ENCODE data around the gene BCL2L10.

- RRBS, result no CpG with 5 or more reads among the region's 5 CpGs
Measured at GRCh38 chr15:51856639-51857413, 27.4 kb downstream of the TMOD3 start.

GRCh38 chr15:52071223-52071953 lies 41.2 kb downstream of the BCL2L10 start:
- RRBS, result no CpG with 5 or more reads among the region's 13 CpGs

GRCh38 chr15:52078258-52078917 lies 34.2 kb downstream of the BCL2L10 start:
- RRBS, result no CpG with 5 or more reads among the region's 11 CpGs

- RRBS, result no CpG with 5 or more reads among the region's 9 CpGs
Measured at GRCh38 chr15:52095047-52095413, 17.5 kb downstream of the BCL2L10 start.

DNA sequence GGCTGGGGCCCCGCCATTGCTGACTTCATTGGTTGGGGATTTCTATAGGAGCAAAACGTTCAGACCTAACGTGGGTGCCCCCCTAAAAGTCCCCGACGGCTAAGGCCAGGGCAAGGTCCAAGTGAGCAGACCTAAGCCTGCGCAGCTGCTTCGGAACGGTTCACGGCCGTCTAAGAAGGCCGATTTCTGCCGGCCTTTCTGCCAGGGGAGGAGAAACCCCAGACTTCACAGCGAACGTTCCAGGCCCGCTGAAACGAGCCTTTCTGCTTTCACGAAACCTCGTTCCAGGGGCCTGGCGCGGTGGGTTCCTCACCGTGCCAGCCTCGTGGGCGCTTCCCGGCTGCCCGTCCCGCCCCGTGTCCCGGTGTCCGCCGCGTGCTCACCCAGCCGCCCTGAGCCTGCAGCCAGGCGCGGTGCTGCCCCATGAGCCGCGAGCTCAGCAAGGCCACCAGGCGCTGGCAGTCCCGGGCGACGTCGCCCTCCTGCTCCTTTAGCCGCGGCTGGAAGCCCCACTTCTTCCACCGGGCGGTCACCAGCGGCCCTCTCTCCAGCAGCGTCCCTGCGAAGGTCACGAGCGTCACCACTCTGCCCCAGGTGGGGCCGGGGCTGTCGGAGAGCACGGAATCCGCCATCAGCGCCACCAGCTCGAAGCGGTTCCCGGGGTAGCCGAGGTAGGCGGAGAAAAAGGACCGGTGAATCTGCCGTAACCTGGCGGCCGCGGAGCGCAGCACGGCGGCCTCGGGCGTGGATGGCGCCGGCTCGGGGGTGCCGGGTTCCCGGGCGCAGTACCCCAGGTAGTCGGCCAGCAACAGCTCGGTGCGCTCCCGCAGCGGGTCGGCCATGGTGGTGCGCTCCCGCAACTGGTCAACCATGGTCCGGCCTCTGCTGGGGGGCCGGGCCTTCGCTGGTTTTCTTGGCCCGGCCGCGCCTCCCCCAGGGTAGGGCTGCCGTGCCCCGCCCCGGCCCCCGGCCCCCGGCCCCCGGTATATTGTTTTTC lies at the start of gene BCL2L10:
Gene BCL2L10 (minus strand): TSS at position 921 of the 997 bp plus-strand sequence.
- RRBS, result 7% methylated on average over 51 of the region's 96 CpGs

DNA sequence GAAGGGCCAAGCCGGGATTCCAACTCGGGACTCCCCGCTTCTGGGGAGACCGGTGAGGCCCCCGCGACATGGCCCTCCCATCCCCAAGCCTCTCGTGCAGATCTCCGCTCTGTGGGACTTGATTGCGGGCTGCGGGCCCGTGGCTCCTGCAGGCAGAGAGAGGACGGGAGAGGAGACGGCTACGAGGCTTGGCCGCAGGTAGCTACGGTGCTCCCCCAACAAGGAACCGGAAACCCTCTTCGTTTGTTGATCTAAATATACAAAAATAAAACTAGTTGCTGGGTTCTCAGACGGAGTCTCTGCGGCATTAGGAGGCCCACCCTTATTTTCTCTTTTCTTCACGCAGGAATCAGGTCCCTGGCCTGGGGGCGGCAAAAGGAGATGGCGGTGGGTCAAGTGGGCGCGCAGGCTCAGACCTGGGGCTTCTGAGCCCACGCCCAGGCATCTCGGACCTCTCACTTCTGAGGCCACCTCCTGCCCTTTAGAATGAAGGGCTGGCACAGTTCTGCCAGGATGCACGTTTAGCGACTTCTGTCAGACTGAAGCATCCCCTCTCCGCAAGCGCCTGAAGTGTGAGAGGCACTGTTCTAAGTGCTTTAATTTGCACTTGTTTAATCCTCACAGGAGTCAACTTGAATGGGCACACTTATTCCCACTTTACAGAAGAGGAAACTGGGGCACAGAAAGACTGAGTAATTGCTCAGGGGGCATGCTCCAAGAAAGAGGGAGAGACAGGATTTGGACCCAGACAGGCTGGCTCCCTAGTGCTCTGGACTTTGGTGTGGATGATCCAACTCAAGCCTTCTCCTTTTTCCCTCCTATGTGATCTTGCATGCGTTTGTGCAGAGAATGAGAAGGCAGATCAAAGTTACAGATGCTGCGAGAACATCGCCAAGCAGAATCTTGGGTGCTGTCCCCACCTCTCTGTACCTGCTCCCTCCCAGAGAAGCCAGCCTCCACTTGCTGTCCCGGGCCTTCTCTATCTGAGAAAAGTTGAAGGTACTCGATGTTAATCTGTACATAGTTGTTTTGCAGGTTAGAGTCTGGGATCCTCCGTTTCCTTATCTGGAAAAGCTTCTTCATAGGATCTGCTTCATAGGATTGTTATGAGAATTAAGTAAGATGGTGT lies 10.6 kb downstream of the GNB5 start:
- RRBS, result 0% methylated on average over 3 of the region's 37 CpGs

- RRBS, result no CpG with 5 or more reads among the region's 9 CpGs
Measured at GRCh38 chr15:52228729-52229360, 37.7 kb upstream of the GNB5 start.

DNA sequence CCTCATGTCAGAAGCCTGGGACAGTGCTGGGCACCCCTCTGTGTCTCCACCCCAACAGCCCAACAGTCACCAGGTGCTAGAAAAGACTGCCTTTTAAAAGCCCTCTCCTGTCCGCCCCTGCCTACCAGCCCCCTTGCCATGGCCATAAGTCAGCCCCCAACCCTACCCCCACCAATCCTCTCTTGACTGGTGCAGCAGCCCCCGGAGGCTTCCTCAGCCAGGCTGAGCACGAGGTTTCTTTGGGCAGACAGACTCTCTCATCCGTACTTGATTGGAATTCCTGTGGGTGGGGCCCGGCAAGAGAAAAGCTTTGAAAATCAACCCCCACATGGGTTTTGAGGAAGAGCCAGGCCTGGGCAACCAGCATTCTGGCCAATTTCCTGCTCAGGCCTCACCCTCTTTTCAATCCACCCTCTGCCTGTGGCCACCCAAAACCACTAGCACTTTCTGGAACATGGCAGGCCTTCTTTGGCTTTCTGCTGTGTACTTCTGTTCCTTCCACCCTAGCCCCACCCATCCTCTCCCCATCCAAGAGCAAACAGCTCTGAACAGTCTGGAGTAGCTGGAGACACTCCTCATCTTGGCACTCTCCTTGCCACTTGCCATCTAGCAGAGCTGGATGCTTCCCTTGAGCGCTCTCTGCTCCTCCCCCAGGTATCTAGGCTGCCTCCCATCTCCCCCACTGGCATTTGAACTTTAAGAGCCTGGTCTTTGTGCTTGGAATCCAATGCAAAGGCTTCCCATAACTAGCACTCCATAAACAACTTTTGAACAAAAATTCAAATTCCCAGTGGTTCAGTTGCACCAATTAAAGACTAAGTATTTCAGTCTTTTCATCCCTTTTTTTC lies 5.9 kb downstream of the MYO5C start:
- RRBS, result 36% methylated on average over 4 of the region's 6 CpGs

- RRBS, result no CpG with 5 or more reads among the region's 2 CpGs
Measured at GRCh38 chr15:52594527-52595461, 26.0 kb upstream of the ARPP19 start.

GRCh38 chr15:52637336-52638144 lies 41.6 kb downstream of the ATOSA start:
- RRBS, result no CpG with 5 or more reads among the region's 4 CpGs

DNA sequence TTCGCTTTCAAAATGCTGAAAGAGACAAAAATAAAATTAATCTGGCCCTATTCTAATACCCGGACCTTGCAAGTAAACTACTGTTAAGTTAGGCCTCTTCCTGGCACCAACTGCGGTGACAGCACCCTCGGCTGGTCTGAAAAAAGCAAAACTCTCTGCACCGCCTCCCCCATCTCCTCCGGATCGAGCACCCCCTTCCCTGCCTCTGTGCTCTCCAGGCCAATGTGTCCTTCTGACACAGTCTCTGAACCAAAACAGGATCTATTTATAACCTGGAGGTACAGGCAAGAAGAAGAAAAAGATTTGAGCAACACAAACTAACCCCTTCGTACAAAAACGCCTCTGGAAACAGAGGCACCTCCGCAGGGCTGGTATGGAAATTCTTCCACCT lies 1.1 kb downstream of the ATOSA start:
- RRBS, result no CpG with 5 or more reads among the region's 10 CpGs

GRCh38 chr15:52678499-52679077 lies 600 bp downstream of the ATOSA start:
- RRBS, result under 1% methylated on average over 19 of the region's 51 CpGs

GRCh38 chr15:52799842-52800350 lies 9.8 kb upstream of the ONECUT1 start:
- RRBS, result no CpG with 5 or more reads among the region's 9 CpGs

DNA sequence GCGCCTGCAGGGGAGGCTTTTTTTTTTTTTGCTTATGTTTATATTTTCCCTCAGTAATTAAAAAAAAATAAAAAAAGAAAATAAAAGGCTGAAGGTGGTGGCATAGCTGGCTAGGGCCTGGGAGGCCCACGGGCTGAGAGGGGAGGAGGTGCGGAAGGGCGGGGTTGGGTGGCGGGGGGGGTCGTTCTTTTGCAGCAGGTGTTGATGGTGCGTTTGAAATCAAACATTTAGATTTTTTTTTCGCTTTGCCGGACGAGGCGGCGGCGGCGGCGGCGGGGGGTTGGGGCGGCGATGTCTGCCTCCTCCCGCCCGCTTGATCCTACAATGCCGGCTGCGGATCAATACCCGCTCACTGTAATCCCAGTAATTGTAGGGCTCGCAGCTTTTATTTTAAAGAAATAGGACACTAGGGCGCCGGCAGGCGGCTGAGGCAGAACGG lies 15.0 kb upstream of the ONECUT1 start:
- RRBS, result 4% methylated on average over 17 of the region's 28 CpGs

GRCh38 chr15:53115036-53115429 lies 324.9 kb upstream of the ONECUT1 start:
- RRBS, result no CpG with 5 or more reads among the region's 4 CpGs

GRCh38 chr15:53791628-53791847 lies 32.1 kb upstream of the WDR72 start:
- RRBS, result no CpG with 5 or more reads among the region's 7 CpGs

DNA sequence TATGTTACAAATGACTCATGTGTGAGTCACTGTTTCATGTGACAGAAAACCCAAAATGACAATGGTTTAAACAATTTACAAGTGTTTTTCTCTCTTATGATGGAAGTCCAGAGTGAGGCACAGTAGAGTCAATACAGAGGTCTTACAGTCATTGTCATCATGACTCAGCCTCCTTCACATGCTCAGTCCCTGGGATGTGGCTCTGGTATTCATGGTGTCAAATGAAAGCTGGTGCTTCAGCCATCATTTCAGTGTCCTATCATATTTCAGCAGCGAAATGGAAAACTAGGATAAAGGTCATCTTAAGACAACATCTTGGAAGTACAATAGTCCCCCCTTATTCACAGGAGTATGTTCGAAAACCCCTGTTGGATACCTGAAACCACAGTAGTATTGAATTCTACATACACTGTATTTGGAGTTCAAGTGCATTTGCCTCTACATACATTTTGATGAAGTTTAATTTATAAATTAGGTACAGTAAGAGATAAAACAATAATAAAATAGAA lies 393.2 kb downstream of the RSL24D1 start:
- RRBS, result no CpG with 5 or more reads among the region's 2 CpGs

DNA sequence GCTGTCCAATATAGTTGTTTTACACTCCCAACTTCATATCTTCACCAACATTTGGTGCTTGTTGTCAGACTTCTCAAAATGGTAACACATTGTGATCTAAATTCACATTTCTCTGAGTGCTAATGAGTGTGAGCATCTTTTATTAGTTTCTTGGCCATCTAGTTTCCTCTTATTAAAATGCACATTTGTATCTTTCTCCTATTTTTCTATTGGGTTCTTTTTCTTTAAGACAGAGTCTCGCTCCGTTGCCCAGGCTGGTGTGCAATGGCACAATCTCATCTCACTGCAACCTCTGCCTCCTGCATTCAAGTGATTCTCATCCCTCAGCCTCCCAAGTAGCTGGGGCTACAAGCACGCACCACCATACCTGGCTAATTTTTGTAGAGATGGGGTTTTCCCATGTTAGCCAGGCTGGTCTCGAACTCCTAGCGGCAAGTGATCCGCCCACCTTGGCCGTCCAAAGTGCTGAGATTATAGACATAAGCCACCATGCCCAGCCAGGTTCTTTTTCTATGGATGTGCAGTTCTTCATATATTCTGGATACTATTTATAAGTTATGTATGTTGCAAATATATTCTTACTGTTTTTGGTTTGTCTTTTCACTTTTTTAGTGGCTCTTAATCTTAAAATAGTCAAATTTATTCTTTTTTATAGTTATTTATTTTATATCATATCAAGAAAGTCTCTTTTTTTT lies 30.8 kb downstream of the RAB27A start:
- RRBS, result no CpG with 5 or more reads among the region's 7 CpGs

DNA sequence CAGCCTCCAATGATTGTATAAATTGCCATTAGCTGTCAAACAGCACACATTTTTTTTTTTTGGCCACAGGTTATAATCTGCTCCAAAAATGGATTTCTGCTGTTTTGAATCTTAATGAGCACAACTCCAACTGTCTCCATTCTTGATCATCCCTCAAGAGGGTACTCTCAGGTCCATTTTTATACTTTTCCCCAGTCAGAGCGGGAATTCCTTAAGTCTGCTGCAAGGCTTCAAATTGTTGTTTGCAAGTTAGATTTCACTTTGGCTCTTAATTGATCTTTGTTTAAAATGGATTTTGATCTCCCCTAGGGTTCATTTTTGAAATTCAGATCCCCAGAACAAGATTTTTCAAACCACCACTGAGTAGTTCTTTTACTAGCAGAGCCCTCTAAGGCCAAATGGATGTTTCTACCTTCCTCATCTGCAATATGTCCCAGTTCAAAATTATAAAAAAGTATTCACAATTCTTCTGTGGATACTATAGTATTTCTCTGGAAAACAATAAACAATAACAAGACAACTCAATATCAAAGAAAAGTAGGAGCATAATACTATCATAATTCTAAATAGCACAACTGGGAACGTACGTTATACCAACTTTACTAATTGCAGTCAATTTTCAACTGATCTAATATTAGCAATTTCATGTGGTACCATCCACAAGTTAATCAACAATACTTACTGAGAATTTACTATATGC lies 36.9 kb upstream of the DNAAF4 start:
- RRBS, result no CpG with 5 or more reads among the region's 3 CpGs